Lung (tissue), 4 donors: ENCODE measurements around a stretch of chr12.

GRCh38 chr12:15268985-15269198 lies 47.7 kb upstream of the RERG start:
- PRO-cap: no peak
- RAMPAGE, long total RNA: no peak
- RRBS: no CpG with 5 or more reads among the region's 1 CpG

GRCh38 chr12:15534800-15535308 lies 212.5 kb downstream of the PTPRO start:
- PRO-cap: no peak
- RAMPAGE, long total RNA: no peak
- RRBS: no CpG with 5 or more reads among the region's 5 CpGs

DNA sequence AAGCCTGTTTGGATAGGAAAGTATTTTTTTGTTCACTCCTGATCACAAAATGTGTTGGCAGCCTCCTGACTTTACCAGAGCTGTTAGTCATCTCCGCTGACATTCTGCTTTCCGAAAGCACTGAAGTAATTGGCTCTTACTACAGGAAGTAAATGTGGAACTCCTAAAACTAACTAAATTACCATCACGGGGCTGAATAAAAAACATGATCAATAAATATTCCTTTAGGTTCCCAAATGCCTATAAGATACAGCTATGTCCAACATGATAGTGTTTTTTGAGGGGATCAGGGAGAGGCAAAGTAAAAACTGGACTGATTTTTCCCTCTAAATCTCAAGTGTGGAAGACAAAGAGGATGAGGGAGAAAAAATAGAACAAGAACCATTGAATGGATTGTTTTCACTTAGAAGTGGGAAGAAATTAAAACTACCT lies 225.4 kb downstream of the EPS8 start:
- PRO-cap: no peak
- RAMPAGE, long total RNA: no peak
- RRBS: no CpG with 5 or more reads among the region's 3 CpGs

GRCh38 chr12:15590078-15590860 lies 198.9 kb downstream of the EPS8 start:
- PRO-cap: no peak
- RAMPAGE, long total RNA: no peak
- RRBS: no CpG with 5 or more reads among the region's 17 CpGs

- PRO-cap: no peak
- RAMPAGE, long total RNA: no peak
- RRBS: no CpG with 5 or more reads among the region's 1 CpG
These were observed 88.7 kb downstream of the EPS8 start for GRCh38 chr12:15700469-15701002.

- PRO-cap: no peak
- RAMPAGE, long total RNA: no peak
- RRBS: no CpG with 5 or more reads among the region's 4 CpGs
These were observed 83.2 kb downstream of the EPS8 start for GRCh38 chr12:15705954-15706471.

- PRO-cap: no peak
- RAMPAGE, long total RNA: no peak
- RRBS: no CpG with 5 or more reads among the region's 8 CpGs
These were observed 76.2 kb downstream of the EPS8 start for GRCh38 chr12:15712816-15713549.

DNA sequence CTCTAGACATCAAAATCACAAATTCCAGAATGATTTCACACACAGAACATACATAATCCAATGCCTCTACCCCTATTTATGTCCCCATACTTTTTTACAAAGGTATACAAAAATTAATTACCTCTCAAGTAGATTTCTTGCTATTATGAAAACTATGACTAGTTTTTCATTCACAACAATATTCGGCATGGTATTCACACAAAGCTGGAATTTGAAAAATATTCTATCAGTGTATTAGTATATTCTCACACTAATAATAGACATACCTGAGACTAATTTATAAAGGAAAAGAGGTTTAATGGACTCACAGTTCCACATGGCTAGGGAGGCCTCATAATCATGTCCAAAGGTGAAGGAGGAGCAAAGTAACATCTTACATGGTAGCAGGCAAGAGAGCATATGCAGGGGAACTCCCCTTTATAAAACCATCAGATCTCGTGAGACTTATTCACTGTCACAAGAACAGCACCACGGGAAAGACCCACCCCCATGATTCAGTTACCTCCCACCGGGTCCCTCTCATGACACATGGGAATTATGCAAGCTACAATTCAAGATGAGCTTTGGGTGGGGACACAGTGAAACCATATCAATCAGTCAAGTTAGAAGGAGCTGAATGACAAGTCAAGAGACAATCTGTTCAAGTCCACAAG lies 25.3 kb downstream of the EPS8 start:
- PRO-cap: no peak
- RAMPAGE, long total RNA: no peak
- RRBS: no CpG with 5 or more reads among the region's 4 CpGs

DNA sequence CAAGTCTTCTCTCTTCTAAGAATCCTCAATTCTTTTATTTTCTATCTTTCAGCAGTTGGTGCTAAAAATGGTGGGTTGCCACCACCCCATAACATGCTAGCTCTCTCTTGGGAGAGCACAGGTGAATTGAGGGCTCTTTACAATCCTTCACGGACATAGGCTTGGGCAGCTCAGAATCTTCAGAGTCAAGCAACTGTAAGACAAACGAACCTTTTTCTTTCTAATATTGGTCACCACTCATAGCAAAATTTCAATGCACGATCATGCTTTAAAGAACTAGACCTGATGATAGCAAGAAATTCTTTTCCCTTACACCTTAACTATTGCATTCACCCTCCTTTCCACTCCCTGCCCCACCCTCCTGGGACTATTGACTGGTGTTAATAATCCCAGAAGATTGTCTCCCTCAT lies 43.0 kb upstream of the EPS8 start:
- PRO-cap: no peak
- RAMPAGE, long total RNA: no peak
- RRBS: no CpG with 5 or more reads among the region's 3 CpGs

DNA sequence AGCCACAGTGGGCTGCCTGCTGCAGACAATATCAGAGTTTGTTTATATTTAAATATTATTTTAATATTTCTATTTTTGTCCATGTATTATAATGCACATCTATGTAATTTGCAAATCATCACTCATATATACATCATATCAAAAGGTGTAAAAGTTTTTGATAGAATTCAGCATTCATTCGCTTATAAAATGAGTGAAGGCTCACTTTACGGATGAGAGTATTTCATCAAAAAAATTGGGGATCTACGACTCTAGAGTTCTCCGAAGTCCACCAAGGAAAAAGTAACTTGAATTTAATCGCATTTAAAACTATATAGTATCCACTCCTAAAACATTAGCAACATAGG lies 790 bp upstream of the STRAP start:
- PRO-cap: no peak
- RAMPAGE, long total RNA: no peak
- RRBS: no CpG with 5 or more reads among the region's 5 CpGs

DNA sequence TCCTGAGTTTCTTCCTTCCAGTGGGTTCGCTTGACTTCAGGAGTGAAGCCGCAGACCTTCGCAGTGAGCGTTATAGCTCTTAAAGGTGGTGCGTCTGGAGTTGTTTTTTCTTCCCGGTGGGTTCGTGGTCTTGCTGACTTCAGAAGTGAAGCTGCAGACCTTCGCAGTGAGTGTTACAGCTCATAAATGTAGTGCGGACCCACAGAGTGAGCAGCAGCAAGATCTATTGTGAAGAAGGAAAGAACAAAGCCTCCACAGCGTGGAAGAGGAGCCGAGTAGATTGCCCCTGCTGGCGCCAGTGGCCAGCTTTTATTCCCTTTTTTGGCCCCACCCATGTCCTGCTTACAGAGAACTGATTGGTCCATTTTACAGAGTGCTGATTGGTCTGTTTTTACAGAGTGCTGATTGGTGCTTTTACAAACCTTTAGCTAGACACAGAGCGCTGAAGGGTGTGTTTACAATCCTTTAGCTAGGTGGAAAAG lies 14.9 kb upstream of the MGST1 start:
- PRO-cap: no peak
- RAMPAGE, long total RNA: no peak
- RRBS: no CpG with 5 or more reads among the region's 13 CpGs

- PRO-cap: no peak
- RAMPAGE, long total RNA: no peak
- RRBS: no CpG with 5 or more reads among the region's 5 CpGs
These were observed 469 bp downstream of the MGST1 start for GRCh38 chr12:16347924-16348303.

DNA sequence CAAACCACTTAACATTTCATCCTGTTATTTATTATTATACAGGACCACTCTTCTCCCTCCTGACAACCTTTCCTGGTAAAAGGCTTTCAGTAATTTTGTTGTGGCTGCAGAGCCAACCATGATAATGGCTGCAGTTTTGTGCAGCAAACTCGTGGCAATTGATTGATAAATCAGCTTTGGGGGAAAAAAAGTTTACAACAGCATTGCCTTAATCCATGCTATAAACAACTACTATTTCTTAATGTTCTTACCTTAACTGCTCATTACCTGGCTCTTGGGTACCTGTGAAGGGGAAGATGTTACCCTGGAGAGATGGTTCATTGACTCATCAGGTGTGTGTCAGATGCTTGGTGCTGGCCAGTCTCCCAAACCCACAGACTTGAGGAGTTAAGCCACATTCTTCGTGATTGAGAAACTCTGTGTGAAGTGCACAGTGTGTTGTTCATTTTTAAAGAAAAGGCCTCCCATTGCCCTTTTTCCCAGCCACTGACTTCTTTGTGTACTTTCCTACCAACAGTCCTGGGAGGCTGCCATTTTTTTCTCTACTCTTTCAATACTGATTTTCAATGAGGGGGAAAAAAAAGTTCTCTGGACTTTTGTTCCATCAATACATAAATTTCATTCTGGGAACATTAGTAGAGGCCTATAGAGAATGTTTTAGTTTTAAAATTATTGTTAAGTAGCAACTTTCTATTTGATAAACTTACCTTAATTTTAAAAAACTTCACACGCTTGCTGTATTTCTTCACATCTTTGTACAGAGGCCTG lies 3.2 kb downstream of the MGST1 start:
- PRO-cap: no peak
- RAMPAGE, long total RNA: no peak
- RRBS: no CpG with 5 or more reads among the region's 3 CpGs

GRCh38 chr12:16555526-16556181 lies 50.3 kb downstream of the LMO3 start:
- PRO-cap: no peak
- RAMPAGE, long total RNA: no peak
- RRBS: no CpG with 5 or more reads among the region's 8 CpGs

- PRO-cap: no peak
- RAMPAGE, long total RNA: no peak
- RRBS: no CpG with 5 or more reads among the region's 20 CpGs
These were observed 32.3 kb downstream of the LMO3 start for GRCh38 chr12:16573458-16574217.

- PRO-cap: no peak
- RAMPAGE, long total RNA: no peak
- RRBS: no CpG with 5 or more reads among the region's 28 CpGs
These were observed 1.1 kb downstream of the LMO3 start for GRCh38 chr12:16604614-16605610.

DNA sequence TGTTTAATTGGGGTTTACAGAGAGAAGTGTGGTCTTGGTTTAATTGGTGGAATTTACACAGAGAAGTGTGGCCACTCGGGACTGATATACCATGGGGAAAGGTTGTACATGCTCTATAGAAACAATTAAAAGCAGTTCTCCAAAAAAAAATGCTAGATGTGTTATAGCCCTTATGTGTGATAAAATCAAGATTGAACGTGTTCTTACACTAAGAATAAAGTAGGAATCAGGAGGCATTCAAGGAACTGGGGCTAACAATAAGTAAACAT lies 680.3 kb downstream of the RERGL start:
- PRO-cap: unidirectional peak, plus-strand start at position 156 of the sequence
- RAMPAGE, long total RNA: no peak
- RRBS: no CpG with 5 or more reads among the region's 2 CpGs

DNA sequence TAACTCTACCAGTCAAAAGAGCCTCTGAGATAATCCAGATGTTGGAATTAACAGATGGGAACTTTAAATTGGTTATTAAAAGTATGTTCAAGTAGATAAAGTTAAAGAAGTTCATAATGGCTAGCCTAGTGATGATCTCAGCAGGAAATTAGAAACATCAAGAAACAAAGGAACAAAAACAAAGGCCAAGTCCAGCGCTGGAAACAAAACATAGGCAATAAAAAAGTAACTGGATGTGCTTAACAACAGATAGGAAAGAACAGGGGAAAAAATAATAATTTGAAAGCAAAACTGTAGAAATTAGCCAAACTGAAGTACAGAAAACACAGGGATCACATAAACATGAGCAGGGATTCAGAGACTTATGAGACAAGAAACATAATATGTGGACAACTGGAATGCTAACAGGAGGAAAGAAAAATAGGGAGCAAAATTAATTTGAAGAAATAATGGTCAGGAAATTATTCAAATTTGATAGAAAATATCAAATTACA lies 23.2 kb downstream of the PIK3C2G start:
- PRO-cap: no peak
- RAMPAGE, long total RNA: no peak
- RRBS: no CpG with 5 or more reads among the region's 1 CpG

- PRO-cap: no peak
- RAMPAGE, long total RNA: no peak
- RRBS: no CpG with 5 or more reads among the region's 3 CpGs
These were observed 162.0 kb downstream of the CAPZA3 start for GRCh38 chr12:18900002-18900201.

GRCh38 chr12:19412840-19413391 lies 26.4 kb upstream of the AEBP2 start:
- PRO-cap: no peak
- RAMPAGE, long total RNA: no peak
- RRBS: 87% methylated on average over 6 of the region's 23 CpGs